RPMI7951 (cell line): ENCODE measurements around the gene INSL6.

- RAMPAGE, long total RNA, result no peak
These were observed 50.4 kb downstream of the RFX3 start for GRCh38 chr9:3475210-3475912.

- RAMPAGE, long total RNA, result no peak
These were observed 39.4 kb downstream of the RFX3 start for GRCh38 chr9:3486313-3486814.

DNA sequence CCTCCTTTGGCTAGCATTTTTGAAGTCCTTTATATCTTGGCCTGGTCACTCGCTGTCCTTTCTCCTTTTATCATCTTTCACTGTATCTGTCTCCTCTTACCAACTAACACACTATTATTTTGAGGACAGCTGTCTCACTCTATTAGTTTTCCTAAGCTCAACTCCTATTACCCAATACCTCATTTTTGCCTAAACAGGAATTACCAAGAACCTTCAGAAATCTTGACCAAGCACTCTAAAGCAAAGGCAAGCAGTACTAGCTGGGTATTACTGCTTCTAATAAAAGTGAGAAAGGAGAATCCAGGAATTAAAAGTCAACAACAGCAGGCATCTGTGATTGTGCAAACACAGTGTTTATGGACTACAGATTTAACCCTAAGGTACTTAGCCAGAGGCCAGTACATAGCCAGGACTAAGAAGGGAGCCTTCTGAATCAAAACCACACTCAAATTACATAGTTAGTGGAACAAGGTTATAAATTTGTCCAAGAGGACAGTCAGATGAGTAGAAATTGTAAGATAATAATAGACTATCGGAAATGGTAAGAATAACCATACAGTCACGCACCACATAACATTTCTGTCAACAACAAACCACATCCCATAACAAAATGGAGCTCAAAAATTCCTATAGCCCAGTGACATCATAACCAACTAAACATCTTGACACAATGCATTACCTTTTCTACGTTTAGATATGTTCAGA is 8.3 kb downstream of the RFX3 start:
- RAMPAGE, long total RNA, result no peak

DNA sequence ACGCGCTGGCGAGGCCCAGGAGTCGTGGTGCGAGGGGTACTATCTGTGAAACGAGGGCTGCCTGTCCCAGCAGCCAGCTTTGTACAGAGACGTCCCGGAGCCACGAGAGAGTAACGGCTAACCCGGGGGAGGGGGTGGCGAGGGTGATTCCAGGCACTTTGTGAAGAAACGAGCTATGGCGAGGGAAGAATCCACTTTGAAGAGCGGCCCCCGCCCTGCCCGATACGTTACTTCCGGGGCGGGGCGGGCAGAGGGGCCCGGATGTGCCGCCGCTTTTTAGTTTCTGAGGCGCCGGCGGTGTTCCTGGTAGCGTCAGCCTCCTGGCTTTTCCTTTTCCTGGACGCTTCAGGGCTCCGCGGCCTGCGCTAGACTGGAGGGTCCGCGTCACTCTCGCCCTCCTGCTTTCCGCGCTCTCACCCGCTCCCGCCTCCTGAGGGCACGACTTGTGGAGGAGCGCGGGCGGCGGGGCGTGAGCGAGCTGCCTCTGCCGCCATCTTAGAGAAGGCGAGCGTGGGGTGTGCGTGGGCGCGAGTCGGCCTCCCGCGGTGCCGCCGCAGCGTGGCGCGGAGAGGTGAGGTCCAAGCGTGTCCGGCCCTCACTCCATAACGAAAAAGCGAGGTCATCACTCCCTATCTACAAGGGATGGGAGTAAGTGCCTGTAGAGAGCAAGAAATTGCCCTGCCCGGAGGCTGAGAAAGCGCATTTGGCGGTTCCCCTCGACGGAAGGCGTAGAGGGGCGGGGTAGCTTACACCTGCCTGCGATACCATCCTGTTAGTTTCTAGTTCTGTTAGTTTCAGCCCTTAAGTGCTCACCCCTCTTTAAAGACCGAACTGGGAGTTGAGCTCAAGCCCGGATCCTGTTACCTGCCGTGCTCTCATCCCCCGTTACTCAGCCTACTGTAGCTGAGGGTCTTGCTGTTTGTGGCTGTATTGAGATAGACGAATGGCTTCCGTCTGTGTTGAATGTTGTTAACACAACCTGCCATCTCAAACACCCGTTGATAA is 708 bp upstream of the RFX3 start:
- RAMPAGE, long total RNA, result no peak

GRCh38 chr9:3906693-3907537 is 381.1 kb upstream of the RFX3 start:
- RAMPAGE, long total RNA, result no peak

DNA sequence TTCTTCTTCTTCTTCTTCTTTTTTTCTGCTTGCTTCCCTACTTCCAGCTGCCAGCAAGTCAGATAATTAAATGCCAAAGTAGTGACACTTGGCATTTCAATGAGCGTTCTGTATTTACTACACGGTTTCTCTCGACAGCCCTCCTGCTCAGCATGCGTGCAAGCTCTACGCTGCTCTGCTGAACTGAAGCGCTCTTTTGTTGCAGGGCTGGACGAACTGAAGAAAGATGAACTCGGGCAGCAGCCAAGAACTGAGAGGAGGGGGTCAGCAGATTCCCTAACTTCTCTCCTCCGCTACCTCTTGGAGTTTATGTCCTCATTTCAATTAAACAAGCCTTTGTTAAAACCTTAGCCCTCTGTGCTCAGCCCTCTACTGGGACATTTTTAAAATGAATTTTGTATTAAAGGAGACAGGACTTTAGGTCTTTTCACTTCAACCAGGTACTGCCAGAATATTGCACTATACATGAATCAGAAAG is 319.0 kb downstream of the GLIS3 start:
- RAMPAGE, long total RNA, result no peak

- RAMPAGE, long total RNA, result no peak
These were observed 93.1 kb downstream of the GLIS3 start for GRCh38 chr9:4206704-4207317.

DNA sequence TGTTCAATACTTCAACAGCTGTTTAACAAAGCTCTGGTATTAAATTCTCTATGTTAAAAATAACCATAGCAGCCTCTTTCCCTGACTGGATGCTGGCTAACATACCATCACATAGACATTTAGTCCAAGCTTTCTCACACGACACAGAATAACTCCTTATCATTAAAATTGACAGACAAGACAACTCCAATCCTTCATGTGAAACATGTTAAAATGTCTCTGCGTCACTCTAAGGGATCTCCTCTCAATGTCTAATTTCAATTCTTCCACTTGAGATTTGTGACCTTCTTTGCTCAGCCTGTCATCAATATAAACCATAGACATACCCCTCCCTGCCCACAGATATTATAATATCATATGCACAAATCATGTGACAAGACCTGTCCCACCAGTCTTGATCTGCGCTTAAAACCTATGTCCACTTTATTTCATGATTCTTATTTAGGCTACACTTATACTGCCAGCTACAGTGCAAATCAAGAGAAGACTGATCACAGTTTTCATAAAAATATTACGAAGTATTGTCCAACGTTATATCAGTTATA is 30.8 kb downstream of the GLIS3 start:
- RAMPAGE, long total RNA, result no peak

DNA sequence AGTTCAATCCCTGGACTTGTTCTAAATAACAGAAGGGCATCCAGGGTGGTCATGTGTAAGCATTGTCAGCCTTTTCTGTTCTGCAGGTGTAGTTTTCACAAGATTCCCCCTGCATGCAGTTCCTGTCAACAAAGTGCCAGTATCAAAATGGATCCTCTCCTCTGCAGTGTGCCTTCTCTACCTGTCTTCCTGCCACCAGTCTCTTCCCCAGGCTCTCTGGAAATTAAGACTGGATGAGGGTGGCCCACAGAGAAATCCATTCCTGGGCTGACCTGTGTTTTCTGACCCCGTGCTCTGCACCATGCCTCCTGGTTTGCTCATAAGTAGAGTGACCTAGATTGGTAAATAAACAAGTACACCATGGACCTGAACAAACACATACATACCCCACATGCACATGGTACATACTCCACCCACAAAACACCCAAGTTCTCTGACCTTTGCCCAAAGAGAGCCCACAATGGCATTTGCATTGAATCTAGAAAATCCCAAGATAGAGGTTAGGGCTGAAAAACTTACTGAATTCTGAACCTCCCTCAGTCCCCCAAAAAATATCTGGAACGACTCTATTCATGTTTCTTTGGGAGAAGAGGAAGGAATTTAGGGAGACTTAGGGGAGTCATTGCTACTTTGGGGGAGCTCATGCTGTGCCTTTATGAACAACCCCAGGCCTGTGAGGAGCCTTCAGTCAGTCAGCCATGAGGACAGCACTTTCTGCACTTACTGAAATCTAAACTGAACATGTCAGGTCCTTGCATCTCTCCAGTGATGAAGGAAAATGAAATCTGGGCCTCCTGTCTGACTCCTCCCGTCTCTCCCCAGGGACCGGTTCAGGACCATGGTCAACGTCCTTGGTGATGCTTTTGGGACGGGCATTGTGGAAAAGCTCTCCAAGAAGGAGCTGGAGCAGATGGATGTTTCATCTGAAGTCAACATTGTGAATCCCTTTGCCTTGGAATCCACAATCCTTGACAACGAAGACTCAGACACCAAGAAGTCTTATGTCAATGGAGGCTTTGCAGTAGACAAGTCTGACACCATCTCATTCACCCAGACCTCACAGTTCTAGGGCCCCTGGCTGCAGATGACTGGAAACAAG is 77.3 kb upstream of the PLPP6 start:
- RAMPAGE, long total RNA, result no peak

DNA sequence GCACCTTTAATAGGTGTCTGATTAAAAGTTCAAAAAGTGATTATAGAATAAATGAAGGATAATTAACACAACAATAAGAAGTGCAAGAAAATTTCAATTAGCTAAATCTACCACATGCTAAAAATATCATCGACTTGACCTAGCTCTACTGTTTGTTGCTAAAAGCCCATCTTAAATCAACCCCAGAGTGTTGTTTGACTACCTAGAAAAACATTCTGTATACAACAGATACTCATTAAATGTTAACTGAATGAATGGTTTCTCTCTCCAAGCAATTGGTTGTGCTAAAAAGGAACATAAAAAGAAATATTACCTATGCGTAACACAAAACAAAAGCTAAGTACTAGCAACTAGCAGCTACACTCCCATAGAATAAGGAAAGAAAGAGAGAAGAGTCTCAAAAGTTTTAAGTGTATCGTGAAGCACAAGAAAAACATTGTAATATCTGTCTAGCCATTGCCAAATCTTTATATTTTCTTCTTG is 5.5 kb upstream of the PLPP6 start:
- RAMPAGE, long total RNA, result no peak

DNA sequence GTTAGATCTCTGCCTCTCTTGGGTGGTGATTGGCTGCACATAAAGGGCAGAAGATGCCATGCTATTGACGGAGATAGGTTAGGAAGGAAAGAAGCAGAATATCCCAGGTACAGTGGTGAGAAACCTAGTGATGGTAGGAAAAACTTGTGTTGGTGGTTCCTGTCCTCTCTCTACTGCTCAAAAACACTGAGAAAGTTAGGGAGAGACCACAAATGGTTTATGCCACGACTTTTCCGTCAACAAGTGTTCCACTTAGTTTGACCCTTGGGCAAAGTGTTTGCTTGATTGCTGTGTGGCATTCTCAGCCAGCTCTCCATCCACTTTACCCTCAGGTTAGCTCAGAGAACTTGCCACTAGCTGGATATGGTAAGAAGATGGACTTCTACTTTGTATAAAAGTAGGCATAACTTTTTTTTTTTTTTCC is 1.5 kb downstream of the RCL1 start:
- RAMPAGE, long total RNA, result no peak

DNA sequence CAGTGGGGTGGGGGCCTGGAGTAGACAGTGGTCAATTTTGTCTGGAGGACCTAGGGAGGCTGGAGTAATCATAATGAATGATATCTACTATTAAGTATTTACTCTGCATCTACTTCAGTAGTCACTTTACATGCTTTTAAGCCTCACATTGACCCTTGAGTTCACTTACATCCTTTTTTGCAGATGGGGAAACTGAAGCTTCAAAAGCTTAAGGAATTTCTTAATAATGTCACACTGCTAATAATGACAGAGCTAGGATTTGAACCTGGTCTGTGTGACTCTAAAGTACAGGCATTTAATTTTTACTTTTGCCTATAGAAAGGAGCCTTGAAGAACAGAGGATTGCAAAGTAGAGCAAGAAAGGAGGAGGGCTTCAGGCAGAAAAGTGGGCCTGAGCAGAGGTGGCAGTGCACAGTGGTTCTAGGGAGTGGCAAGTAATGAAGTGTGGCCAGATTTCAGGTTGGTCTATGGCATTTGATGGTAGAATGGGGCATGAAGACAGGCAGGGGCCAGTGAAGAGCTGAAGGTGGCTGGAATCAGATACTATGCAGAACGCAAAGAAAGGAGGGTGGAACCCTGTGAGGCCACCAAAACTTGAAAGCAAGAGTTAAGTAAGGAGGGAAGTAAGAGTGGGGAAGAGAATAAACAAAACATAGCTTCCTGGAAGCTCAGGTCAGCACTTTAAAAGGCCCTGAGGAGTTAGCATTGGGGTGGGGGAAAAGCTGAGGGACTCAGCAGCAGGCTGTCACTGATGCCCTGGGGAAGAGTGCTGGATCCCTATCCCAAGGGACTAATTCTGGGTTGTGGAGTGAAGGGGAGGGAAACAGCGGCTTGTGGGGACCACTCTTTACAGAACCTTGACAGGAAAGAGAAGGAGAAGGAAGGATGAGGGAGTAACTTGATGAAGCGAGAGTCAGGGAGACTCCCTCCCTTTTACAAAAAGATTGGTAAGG is 42.2 kb downstream of the RCL1 start:
- RAMPAGE, long total RNA, result no peak

DNA sequence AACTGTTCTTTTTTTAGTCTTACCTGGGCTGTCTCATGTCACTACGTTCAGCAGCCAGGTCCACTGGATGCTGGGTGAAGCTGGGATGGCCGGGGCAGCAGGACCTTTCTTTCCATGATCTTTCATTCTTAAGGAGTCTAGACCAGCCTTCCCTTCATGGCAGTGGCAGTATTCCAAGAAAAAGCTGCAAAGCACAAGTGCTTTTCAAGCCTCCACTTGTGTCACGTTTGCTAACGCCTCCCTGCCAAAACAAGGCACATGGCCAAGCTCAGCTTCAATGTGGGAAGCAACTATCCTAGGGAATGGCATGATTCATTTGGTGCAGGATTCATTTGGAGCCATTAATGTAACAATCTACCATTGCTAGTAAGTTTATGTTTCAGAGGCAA is 94.8 kb downstream of the RCL1 start:
- RAMPAGE, long total RNA, result no peak

GRCh38 chr9:5101969-5102404 is 83.5 kb downstream of the INSL6 start:
- RAMPAGE, long total RNA, result no peak

DNA sequence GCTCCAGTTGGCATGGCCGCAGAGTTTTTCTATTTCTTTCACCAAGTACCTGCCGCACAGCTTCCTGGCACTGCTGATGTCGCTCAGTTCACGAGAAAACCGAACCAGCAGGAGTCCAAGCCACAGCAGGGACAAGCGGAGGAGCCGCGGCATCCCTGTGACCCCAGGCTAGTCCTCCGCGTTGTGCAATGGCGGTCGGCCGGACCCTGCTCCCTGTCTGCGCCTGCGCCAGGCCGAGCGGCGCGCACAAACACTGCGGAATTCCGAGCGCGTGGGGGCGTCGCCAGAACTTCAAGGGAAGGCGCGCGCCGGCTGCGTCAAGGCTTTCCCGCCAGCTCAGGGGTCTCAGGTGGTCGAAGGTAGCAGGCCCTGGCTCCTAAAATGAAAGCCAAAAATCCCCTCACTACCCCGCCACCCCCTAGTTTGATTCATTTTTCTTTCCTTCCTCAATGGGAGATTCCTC is at the start of gene INSL6:
TSS of gene INSL6 (minus strand) at position 190 of the 463 bp plus-strand sequence.
- RAMPAGE, long total RNA, result no peak

- RAMPAGE, long total RNA, result no peak
These were observed 508 bp downstream of the CD274 start for GRCh38 chr9:5450852-5451247.

- RAMPAGE, long total RNA, result no peak
These were observed 28.4 kb upstream of the RIC1 start for GRCh38 chr9:5600423-5600911.

DNA sequence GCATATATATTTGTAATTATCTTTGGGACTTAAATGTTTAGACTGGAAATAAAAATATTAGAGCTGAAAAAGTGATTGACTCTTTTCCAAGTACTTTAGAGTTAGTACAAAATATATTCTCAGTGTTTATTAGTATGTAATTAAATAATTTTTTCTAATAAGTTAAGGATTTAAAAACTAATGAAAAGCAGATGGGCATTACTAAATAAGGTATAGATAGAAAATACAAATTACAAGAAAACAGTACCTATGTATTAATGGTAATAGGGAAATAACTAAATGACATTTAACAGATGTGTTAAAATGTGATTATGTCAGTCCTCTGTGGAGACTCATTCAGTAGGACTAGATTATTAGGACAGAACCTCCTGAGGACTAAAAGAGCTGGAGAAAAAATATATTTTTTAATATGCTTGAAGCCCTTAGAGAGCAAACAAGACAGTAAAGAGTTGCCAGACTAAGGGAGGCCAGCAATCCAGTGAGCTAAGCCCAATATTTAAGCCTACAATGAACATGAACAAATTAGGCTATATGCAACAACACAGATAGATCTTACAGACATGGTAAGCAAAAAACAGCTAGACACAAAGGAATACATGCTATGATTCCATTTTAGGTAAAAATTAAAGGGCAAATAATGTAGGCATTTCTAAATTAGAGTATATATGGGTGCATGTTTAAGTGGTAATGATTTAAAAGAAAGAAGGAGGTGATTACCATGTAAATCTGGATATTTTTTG is 101.1 kb downstream of the RIC1 start:
- RAMPAGE, long total RNA, result no peak

DNA sequence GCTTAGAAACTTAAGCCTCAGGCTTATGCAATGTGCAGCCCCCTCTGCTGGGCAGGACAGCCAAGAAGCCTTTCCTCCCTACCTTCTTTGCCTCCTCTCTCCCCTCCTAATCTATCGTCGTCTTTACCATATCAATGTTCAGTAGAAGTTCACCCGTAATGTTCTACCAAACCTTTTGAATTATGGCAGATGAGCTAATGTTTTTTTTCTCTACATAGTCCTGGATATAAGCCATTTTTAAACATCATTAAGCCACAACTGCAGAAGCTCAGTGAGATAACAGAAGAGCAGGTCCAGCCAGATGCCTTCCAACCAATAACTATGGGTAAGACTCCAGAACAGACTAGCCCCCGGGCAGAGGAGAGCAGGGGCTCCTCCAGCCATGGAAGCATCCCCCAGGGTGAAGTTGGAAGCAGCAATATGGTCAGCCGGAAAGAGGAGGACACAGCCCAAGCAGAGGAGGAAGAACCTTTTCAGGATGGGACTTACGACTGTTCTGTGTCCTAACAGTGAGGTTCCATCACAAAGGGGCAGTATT is 59.1 kb downstream of the ERMP1 start:
- RAMPAGE, long total RNA, result no peak

DNA sequence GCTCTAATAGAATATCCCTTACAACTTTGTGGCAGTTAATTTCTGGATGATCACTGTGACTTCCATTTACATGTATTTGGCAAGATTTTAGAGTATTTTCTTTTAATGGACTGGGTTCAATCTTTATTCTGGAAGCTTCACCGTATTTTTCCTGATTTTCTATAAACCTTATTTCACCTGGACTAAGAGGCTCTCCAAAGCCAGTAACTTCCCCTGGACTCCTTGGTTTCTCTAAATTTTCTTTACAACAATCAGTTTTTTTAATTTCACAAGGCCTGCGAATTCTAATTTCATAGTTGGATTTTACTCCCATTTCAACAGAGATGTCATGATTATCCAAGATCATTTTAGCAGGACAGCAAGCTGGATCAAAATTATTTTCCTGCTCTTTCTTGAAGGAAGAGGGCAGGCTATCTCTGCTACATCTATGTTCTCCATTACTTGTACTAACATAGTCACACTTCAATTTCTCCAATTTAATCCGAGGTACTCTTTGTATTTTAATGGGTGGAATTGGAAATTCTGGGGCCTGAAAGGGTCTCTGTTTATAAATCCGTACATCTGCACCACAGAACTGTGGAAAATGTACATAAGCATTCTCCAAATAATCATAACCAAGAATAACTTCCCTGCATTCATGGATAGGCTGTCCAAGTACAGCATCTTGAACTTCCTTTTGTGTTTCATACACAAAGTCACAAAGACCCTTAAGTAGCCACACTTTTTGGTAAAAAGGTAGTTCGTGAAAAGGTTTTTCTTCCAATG is 39.9 kb downstream of the KIAA2026 start:
- RAMPAGE, long total RNA, result no peak